Sternocleidomastoid (tissue), 1 donor: Measurements from ENCODE around the genes CSDE1, CASQ2 and CD58.

- PRO-cap = no peak
These were observed 8.4 kb upstream of the NRAS start for GRCh38 chr1:114724824-114725476.

DNA sequence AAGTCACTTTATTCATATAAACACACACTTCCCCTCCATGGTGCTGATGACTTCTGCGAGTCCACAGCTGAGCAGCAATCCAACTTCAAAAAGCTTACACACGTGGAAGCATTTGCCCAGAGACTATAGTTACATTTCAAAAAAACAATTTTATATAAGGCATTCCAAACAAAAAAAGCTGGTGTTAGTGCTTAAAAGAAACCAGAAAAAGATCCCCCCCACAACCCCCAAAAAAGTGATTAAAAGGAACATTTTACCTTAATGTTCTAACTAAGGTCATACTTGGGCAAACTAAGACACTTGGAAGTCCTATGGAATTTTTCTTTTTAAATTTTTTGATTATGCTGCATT, 20.4 kb upstream of the NRAS start:
- PRO-cap = no peak

- PRO-cap = bidirectional peak, plus-strand start at chr1:114757663, minus-strand start at chr1:114757465
These were observed 623 bp downstream of the CSDE1 start for GRCh38 chr1:114756889-114757832.

DNA sequence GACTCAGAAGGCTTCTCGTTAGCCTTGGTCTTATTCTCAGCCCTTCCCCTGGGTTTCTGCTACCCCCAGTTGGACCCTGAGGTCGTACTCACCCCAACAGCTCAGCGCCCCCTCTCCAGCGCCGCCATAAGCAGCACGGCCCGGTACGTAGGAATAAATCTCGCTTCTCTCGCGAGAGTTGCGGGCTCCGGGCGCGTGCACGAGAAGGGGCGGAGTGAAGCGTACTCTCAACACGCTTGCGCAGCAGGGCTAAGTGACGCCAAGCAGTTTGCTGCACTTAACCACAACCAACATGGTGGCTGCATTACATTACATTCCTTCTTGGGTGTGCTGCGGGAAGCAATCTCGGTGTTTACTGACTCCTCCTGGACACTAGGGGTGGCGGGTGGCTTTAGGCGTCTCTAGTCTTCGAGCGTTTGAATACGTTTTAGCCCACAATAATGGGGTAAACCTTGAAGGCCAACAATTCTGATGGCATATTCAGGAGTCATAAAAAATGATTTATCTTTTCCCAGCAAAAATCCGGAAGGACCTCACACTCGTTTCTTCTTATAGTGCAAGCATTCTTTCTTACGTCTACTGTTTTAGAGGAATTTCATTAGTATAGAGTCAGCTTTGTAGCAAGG, at the start of gene CSDE1:
CSDE1 (minus strand) TSS at position 152 of the 626 bp plus-strand sequence.
- PRO-cap = bidirectional peak, plus-strand start at position 314 of the sequence, minus-strand start at position 128 of the sequence

DNA sequence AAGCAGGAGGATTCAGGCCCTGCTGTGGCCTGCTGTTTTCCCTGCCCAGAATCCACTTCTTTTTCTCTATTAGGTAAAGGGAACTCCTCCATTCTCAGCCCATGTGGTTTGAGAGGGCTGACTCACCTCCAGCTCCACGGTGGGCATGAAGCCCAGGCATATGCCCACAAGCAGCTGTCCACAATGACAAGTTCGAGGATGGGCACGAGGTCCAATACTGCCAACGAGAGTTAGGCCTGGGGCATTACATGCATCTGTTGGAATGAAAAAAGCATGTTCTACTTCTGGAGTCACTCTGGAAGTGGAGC, 20.2 kb downstream of the TSPAN2 start:
- PRO-cap = no peak

DNA sequence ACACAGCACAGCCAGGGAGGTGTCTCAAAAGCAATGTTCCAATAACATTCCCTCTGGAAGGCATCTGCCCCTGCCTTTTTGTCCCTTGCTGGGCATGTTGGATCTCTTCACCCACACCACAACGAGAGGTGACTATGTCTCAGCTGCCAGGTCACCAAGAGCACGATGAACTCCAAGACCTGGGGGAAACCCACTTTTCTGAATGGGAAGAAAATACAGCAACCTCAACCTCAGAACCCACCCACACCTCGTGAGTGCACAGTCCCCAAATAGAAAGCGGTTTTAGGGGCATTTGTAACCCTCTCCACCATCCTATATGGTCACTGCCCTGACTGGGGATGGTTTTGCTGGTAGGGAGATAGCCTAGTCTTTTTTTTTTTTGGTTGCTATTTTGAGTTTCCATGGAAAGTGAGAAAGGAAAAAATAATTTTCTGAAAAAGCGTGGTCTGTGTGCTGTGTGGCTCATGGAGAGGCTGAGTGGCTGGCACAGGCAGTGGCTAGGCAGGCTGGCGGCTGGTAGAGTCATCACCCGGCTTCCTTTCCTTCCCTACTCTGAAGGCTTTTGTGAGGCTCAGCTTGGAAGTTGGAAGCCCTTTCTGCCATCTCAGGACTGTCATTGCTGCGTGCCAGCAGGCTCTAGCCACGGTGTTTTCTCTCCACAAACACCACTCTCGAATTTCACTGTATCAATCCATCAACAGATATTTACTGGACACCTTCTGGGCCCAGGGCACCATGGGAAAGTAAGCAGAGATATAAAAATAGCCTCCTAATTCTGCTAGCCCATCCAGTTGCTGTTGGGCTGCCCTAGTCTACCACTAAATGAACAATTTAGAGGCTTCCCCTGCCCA, 15.8 kb downstream of the TSPAN2 start:
- PRO-cap = no peak

DNA sequence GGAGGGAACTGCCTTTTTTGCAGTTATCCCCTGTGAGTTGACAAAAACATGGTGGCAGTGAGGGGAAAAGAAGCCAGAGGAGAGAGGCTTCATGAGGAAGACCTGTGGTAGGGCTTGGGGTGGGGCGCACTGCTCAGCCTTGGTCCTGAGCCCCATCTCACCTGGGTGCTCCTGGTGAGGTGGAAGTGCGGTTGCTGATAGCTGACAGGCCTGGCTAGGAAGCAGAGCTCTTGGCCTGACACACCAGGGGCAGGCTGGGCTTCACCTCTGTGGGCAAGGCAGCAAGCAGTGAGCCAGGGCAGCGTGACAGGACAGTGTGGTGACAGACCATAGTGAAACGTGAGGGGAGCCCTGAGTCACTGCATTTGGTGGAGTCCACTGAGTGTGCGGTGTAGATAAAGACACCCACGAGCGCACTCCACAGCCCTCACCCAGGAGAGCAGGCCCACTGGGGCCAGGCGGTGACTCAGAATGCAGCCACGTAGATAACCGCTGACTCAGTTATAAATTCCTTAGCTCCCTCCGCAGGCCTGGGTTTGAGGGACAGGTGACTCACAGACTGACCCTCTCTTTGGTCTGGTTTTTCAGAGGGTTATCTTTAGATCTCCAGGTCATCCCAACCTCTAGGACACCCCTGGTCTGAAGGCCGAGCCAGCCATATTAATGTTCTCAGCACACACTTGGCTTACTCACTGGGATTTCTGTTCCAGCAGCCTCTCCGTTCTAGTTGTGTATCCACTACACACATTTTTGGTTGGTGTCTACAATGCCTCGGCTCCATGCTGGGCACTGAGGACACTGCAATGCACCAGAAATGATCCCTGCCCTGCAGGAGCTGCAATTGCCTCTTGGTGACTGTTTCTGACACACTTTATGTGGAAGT, 90.1 kb upstream of the TSPAN2 start:
- PRO-cap = no peak

GRCh38 chr1:115364562-115365231, 26.6 kb upstream of the NGF start:
- PRO-cap = no peak

GRCh38 chr1:115768430-115769275, at the start of gene CASQ2:
TSS of gene CASQ2 (minus strand) at chr1:115768714.
- PRO-cap = no peak

GRCh38 chr1:115924657-115925292, 51.5 kb upstream of the SLC22A15 start:
- PRO-cap = no peak

DNA sequence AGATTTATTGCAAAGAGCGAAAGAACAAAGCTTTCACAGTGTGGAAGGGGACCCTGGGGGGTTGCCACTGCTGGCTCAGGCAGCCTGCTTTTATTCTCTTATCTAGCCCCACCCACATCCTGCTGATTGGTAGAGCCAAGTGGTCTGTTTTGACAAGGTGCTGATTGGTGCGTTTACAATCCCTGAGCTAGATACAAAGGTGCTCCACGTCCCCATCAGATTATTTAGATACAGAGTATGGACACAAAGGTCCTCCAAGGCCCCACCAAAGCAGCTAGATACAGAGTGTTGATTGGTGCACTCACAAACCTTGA, 34.7 kb downstream of the MAB21L3 start:
- PRO-cap = no peak

DNA sequence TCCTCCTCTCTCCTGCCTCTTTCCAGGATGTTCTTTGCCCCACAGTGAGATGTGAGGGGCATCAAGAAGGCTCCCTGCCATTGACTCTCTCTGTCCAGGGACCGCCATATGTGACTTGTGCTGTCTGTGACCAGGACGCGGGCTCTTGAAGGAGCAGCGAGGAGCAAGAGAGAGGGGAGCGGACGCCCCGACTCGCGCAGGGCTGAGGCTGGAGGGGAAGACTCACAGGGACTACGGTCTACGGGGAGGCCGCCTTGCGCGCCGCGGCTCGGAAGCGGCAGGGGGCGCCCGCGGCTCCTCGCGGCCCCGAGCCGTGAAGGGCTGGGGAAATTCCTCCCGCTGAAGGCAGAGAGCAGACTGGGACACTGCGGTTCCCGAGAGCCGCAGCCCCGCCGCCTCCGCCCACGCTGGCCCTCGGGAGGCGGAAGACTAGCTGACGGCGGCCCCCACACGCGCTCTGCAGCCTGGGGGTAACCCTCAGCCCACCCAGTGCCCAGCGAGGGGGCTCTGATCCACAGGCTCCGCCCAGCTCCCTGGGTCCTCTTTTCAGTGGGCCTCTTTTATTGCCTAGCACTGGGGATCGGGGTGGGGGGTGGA, 40.8 kb downstream of the MAB21L3 start:
- PRO-cap = no peak

DNA sequence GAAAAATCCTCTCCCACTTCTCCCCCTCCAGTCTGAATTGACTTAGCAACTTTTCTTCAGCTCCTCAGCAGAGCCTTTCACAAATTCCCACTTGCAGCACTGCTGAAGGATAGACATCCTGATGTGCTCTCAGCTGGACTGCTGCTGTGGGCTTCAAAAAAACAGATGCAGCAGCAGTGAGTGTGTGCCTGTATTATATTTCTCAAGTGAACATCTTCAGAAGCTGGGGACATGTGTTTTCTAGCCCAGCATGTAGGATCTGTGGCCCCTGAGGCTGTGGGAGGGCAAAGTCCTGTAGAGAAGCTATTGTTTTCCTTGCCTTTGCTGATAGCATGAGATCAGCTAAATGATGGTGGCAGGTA, 98.6 kb downstream of the CD58 start:
- PRO-cap = no peak

DNA sequence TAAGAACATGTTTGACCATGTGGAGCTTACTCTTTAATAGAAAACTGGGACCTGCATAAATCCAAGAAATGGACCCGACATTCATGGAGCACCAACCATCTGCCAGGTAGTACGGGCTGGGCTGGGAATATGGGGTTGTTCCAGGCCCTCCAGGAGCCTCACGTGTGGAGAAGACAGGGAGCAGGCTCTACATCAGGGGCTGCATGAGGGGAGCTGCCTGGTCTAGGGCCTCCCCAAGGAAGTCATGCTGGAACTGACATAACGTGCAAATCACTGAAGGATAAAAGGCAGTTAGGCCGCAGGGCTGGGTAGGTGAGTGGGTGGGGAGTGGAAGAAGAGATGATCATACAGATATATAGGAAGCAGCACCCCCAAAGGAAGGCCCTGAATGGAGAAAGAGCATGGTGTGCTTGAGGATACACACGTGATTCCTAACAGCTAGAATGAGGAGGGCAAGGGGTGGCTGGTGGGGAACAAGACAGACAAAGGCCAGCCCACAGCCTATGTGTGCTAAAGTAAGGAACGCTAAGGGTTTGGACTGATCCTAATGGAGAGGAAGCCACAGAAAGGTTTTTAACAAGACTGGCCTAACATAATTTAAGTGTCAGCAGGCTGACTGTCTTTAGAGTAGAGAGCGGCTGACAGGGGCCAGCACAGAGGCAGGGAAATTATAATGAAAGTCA, 26.0 kb downstream of the CD58 start:
- PRO-cap = no peak

- PRO-cap = unidirectional peak, plus-strand start at chr1:116570028
These were observed 1.1 kb downstream of the CD58 start for GRCh38 chr1:116569761-116570101.

DNA sequence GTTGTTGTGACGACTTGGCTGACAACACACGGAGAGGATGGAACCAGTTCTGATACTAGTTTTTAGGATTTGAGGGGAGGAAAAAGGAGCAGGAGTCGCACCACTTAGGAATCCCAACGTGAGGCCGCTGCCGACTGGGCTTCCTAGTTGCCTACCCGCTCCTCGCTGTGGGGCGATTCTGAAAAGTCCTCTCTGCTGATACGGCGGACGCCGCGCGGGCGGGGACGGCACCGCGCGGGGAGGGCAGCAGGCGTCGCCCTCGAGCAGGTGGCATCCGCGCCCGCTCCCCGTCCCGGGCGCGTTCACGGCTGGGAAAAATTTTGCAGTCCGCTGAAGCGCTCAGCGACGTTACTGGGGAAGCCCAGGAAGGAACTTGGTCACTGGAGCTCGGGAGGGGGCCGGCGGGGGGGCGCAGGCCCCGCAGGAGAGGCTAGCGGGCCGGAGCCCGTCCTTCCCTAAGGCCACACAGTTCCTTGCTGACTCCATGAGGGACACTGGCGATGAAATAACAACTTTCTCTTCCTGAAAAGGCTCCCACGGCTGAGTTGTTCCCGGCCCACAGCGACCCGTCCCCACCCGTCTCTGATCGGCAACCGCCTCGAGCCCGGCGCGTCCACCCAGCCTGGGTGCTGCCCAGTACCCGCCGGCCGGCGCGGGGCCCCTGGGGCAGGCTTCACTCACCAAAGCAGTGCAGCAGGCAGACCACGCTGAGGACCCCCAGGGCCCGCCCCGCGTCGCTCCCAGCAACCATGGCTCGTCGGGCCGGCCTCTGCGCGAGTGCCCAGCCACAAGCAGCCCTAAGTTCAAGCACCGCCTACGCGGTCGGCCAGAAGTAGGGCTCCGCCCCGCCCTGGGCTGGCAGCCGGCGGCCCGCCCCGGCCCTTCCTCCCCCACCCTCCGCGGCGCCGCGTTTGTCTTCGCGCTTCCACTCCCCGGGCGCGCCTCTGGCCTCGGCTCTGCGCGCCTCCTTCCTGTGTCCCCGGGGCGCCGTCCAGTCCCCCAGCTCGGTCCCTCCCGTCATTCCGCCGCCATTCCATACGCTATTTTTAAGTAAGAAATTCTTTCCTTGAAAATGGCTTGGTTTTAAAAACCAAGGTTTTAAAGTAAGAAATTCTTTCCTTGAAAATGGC, at the start of gene CD58:
CD58 (minus strand) TSS at position 805 of the 1,130 bp plus-strand sequence.
- PRO-cap = bidirectional peak, plus-strand start at position 351 of the sequence, minus-strand start at position 167 of the sequence; bidirectional peak, plus-strand start at position 928 of the sequence, minus-strand start at position 771 of the sequence

- PRO-cap = unidirectional peak, plus-strand start at chr1:116696802; unidirectional peak, plus-strand start at chr1:116696937
These were observed 29.1 kb upstream of the IGSF3 start for GRCh38 chr1:116696578-116696999.

DNA sequence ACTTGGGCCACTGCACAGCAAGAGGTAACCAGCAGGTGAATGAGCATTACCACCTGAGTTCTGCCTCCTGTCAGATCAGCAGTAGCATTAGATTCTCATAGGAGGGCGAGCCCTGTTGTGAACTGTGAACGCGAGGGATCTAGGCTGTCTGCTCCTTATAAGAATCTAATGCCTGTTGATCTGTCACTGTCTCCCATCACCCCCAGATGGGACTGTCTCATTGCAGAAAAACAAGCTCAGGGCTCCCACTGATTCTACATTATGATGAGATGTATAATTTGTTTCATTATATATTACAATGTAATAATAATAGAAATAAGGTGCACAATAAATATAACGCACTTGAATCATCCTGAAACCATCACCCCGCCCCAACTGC, 49.3 kb downstream of the CD2 start:
- PRO-cap = no peak

DNA sequence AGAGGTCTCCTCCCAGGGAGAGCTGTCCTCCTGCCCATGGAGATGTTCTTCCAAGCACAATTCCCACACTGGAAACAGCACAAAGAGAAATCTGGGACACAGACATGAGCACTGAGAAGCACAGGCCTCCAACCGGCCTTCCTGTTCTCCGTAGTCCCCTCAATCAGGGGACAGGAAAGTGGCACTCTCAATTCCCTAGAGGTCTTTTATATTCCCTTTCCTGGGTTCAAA, 70.6 kb downstream of the CD2 start:
- PRO-cap = no peak

DNA sequence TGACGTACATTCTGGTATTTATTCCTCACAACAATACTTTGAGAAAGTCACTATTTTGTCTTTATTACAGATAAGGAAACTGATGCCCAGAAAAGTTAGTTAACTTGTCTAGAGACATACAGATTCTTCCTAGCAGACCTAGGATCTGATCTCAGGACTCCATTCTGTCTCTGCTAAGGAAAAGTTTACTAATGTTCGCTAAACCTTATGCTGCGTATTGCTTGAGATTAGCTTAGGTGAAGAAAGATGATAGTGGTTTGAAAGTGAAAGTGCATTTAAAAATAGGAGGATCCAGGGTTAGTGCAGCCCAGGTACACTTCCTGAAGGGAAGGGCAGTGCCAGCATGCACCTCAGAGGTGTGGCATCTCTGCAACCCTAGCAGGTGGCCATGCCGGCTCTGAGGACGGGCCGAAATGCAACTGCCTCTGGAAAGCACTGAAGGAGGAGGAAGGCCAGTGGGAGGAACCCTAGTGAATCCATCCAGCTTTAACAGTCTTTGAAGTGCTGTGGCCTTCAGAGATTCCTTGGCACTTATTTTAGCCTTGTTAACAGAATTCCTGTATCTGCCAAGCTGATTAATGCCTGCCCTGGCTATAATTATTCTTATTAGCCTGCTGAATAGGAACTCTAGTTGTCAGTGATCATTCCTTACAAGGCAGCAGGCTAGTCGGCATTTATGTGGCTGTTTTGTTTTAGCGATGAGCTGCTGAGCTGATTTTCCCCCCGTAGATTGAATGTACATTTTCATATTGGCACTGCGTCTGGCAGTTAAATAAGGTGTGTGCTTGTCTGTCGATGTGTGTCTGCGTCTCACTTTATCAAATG, 5.4 kb downstream of the PTGFRN start:
- PRO-cap = no peak